Retinal pigment epithelial cell (primary cell): ENCODE measurements around the gene CIDEA.

DNA sequence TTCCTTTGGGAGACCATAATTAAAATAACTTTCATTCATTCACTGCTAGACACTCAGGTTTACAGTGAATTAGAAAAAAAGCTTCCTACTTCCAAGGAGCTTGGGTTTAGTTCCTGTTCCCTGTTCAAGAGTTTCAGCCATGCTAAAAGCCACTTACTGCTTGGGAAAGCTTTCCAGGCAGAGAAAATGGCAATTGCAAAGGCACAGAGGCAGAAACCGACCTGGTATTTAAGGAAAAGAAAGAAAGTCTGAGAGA, 15.1 kb upstream of the GNAL start:
- RRBS, result no CpG with 5 or more reads among the region's 1 CpG

GRCh38 chr18:11851569-11852693, 718 bp downstream of the CHMP1B start:
- RRBS, result no CpG with 5 or more reads among the region's 42 CpGs

DNA sequence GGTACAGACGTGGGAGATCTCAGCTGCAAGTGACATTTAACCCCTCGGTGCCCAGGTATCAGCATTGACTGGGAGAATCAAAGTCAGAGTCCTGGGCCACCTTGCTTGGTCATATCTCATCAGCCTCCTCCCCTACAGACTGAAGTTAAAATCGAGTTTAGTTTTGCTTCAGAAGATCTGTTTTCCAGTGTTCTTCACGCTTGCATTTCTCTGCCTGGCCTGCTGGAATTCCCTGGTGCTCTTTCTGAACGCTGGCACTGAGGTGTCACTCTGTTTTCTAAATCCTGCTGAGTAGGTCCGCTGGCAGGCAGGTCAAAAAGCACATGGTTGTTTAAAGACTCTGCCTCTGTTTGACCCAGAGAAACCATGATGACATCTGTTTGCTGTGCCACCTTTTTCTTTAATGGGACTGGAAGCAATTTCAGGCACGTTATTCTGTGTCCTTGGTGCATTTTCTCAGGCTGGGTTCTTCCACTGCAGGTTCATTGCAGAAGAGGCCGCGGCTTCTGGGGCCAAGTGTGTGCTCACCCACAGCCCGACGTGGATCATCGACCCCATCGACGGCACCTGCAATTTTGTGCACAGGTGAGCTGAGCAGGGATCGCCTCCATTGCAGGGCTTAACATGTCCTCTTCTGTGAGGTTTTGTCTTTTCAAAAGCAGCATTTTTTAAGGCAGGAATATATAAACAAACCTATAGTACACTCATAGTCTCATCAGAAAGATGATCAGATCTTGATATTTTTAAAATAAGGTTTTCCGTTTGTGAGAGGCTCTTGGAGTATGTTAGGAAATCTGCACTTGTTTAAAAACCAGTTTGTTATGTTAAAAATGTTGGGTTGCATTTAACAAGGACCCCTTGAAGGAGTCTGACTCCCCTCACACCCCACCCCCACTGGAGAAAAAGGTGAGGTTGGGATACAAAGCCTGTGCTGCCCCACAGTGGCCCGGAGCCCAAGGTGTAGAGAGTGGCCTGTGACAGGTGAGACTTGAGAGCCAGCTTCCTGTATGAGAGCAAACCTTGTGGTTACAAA, 28.4 kb downstream of the IMPA2 start:
- RRBS, result no CpG with 5 or more reads among the region's 17 CpGs

DNA sequence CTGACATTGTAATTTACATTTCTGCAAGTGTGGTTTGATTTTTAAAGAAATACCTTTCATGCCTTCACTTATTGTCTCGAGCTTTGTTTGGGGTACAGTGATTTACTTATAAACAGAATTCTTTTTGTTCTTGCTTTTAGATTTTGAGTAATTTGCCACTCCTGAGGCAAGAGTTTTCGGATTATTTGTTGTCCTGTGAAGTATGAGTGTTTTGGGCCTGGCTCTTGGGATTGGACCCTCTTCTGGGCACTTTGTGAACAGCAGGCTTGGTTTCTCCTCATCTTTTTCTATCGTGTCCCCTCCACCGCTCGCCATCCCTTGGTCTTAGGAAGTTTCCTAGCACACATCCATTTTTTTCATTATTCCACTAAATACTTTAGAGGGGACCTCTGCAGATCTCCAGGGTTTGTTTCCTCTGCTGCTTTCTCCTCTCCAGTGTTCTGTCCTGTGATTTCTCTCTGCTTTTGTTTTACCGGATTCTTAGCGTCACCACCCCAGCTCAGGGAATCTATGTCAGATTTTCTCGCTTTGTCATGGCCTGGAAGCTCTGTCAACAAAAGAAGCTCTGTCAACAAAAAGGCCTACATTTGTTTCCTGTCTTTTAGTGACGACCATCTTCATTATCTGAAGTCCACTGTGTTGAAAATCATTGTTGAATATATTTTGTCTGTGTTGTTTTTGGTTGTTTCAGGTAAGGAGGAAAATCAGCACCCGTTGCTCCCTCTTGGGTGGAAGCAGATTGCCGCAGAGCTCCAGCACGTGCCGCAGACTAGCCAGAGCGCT, 27.7 kb downstream of the ANKRD62 start:
- RRBS, result no CpG with 5 or more reads among the region's 14 CpGs

- RRBS, result no CpG with 5 or more reads among the region's 22 CpGs
Measured at GRCh38 chr18:12227849-12228313, 26.3 kb upstream of the CIDEA start.

DNA sequence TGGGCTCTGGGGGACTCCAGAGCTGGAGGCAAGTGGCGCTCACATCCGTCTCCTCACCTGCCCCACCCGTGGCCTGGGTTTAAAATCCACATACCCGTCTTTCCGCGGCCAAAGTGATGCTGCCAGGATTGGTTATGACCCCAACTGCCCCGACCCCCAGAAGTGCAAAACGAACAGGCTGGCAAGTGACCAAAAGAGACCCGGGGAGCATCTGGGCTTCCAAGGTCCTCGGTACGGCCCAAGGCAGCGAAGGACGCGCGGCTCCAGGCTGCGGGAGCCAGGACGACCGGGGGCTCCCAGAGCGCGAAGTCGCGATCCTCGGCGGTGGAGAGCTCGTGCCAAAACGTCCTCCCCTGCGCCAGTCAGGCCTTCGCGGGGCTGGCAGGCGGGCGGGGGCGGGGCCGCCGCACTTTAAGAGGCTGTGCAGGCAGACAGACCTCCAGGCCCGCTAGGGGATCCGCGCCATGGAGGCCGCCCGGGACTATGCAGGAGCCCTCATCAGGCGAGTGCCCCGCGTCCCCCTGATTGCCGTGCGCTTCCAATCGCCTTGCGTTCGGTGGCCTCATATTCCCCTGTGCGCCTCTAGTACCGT, at the start of gene CIDEA:
Gene CIDEA, plus strand, starts transcription at position 442 of the 592 bp plus-strand sequence.
- RRBS, result 2% methylated on average over 9 of the region's 49 CpGs

DNA sequence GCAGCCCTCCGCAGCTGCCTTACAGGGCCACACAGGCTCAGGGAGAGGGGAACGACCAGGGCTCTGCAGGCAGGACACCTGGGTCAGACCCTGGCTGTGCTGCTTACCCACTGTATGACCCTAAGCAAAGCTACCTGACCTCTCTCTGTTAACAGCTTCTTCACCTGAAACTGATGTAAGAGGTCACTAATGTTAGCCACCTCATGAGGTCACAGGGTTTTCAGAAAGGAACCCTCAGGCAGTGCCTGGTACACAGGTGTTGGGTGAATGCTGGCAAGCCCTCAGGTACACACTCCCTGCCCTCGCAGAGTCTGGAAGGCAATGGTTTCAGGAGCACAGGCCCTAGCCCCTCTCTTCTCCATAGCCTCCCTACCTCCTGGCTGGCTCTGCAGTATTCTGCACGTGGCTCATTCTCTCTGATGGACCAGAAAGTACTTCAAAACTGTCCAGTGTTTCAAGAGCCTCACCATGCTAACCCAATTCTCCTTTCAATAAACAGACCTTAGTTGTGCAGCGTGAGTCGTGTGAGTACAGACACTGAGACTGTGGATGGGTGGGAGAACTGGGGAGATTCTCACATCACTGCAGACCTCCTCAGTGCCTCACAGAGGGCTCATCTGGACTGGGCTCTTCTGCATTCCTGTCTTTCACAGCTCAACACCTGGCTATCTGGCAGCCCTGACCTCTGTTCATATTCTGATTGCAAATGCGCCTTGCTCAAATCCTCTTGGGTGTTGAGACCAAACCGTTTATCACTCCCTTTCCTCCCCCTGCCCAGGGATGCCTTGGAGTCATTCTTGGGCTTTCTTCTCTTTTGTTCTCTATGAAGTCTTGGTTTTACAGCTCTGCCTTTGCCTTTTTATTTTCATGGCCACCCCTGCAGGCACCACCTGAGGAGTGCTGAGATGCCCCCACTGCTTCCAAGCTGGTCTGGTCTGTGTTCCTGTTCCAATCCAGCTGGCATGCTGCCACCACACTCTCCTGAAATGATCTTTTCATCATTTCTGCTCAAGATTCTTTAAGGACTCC, 26.1 kb downstream of the TUBB6 start:
- RRBS, result no CpG with 5 or more reads among the region's 8 CpGs

GRCh38 chr18:12335509-12336271, 27.6 kb downstream of the TUBB6 start:
- RRBS, result no CpG with 5 or more reads among the region's 10 CpGs

DNA sequence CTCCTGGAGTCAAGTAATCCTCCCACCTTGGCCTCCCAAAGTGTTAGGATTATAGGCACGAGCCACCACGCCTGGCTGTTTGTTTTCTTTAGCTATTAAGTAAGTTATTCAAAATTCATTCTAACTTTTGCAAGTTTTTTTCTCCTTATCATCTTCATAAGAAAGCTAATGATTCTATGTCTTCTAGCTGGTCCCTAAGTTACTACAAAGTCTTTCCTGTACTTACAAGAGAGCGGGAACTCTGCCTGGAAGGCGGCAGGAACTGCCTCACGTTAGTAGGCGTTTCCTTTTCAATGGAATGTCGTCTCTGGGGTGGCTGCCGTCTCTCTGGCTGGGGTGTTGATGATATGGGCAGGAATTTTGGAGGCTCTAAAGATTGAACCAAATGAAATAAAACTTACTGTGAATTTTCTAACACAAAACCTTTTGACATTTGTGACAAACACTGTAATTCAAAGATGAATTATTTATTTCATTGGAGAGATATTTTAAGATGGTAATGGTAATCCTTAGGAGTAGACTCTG, 55.5 kb downstream of the PRELID3A start:
- RRBS, result no CpG with 5 or more reads among the region's 8 CpGs

DNA sequence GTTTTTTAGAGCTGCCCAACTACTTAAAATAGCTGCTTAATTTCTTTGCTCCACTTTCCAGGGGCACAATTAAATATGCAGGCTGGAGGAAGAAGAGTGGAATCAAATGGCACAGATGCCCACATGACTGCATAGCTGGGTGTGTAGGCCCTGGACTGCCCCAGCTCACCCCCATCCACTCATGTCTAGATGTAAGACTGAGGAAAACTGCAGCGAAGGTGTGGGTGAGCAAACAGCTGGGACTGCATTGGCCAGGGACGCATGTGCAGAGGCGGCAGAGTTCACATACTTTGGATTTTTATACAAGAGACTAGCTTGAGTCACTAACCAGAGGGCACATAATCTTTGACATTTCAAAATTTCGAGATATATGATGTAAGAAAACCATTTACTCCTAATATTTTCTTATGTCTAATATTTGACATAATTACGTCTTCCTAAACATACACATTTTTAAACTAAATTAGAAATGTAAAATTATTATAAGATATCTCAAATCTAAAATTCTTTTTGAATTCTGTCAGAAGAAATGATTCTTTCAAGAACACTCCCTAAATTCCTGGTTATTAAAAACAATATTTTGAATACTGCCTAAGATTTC, 60.1 kb downstream of the SPIRE1 start:
- RRBS, result no CpG with 5 or more reads among the region's 5 CpGs

DNA sequence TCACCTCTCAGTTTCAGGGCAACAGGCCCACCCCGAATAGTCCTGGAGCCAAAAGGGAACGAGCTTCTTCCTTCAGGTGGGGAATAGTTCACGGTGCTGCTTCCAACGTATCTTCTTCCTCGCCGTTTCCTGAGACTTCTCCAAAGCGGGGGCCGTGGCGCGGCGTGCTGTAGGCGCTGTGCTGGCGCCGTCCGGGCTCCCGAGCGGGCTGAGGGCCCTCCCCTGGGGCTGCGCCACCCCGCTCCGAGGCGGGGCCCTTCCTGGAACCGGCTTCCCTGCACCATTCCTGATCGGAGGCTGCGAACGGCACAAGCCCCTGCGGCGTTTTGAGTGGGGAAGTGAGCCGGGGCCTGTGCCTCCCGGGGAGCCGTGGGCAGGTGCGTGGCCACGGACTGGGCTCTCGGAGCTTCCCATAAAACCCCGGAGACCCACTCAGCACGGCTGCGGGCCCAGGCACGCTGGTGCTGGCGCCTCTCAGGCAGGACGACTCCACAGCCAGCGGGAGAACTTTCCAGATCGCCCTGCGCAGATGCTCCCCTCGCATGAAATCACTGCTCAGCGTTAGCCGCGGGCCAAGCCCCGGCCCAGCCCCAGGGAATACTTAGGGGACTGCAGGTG, 74.7 kb downstream of the PSMG2 start:
- RRBS, result 63% methylated on average over 19 of the region's 47 CpGs

GRCh38 chr18:12883184-12884145, 572 bp downstream of the PTPN2 start:
- RRBS, result under 1% methylated on average over 23 of the region's 99 CpGs

GRCh38 chr18:12992559-12993214, 1.5 kb downstream of the CEP192 start:
- RRBS, result no CpG with 5 or more reads among the region's 5 CpGs

DNA sequence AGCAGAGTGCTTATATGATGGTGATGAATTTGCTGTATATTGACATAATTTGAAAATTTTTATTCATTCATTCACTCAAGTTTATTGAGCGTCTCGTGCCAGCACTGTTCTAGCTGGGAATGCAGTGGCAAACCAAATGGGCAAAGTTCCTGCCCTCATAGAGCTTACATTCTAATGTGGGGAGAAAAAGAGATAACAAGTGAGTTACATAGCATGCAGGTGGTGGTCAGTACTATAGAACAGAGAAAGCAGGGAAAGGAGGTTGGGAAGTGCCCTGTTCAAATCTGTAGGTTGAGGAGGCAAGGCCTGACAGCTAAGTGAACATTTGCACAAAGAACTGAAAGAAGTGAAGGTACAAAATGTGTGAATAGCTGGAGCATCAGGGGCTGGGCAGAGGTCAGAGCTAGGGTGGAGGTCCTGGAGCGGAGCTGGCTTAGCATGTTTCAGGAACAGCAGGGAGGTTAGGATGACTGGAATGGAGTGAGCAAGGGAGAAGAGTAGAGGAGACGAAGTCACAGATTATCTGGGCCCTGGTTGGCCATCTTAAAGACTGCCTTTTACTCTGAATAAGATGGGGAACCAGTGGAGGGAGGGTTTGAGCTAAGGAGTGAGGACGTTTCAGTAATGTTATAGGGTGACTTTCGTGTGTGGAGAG, 4.4 kb downstream of the CEP192 start:
- RRBS, result no CpG with 5 or more reads among the region's 6 CpGs

- RRBS, result no CpG with 5 or more reads among the region's 9 CpGs
Measured at GRCh38 chr18:13031670-13032473, 40.7 kb downstream of the CEP192 start.

- RRBS, result 1% methylated on average over 73 of the region's 143 CpGs
Measured at GRCh38 chr18:13217419-13218571, 765 bp upstream of the LDLRAD4 start.

- RRBS, result no CpG with 5 or more reads among the region's 9 CpGs
Measured at GRCh38 chr18:13378152-13378621, 159.6 kb downstream of the LDLRAD4 start.

GRCh38 chr18:13437766-13438679, 219.5 kb downstream of the LDLRAD4 start:
- RRBS, result no CpG with 5 or more reads among the region's 18 CpGs

DNA sequence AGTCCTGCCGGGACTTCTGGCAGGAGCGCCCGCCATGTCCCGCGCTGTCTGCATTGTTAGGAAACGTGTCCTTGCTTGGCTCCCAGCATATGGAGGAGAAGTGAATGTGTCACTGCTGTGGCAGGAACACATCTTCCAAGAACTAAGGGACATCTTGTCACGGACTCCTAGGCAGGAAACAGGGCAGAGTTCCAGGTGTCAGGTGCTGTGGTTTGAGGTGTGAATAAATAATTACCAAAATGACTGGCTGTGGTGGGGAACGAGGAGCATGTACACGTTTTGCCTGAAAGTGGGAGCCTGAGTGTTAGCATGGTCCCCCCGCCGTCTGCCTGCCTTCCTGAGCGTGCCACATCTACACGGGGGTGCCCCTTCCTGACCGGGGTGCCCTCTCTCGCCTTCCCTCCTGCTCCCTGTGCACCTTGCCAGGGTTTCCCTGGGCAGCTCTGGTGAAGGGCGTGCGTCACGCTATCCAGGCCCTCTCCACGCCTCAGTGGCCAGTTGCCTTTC, 237.5 kb downstream of the LDLRAD4 start:
- RRBS, result no CpG with 5 or more reads among the region's 19 CpGs